ENCODE data around the genes RUNDC3A and ADAM11.

DNA sequence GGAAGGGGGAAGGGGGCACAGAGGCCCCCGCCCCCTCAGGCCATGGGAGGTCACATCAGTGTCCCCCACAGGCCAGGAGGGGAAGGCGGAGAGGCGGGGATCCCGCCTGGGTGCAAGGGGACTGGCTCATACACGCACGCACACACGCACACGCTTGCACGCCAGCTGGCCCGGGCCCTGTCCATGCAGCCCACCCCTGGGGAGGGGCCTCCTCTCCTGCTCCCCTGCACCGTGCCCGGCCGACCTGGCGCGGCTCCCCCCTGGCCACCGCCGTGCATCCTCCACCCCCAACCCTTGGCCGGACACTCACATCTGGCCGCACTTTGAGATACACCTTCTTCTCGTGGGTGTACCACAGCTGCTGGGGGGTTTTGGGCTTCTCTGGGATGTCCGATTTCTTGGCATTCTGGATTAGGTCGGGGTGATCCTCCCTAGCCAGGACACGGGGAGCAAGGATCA is 6.9 kb downstream of the UBTF start:
- PRO-cap, result no peak

- PRO-cap, result no peak
Observed at GRCh38 chr17:44307525-44308738, at the start of gene RUNDC3A. Gene RUNDC3A (plus strand): TSS chr17:44308601.

GRCh38 chr17:44319486-44320485 is 4.8 kb downstream of the SLC25A39 start:
- PRO-cap, result no peak

GRCh38 chr17:44350187-44350792 is 5.2 kb downstream of the GRN start:
- PRO-cap, result no peak

GRCh38 chr17:44352634-44353115 is 7.6 kb downstream of the GRN start:
- PRO-cap, result no peak

GRCh38 chr17:44353562-44354557 is 8.8 kb downstream of the GRN start:
- PRO-cap, result no peak

- PRO-cap, result bidirectional peak, plus-strand start at chr17:44385580, minus-strand start at chr17:44385303
Observed at GRCh38 chr17:44384532-44385975, 4.4 kb downstream of the ITGA2B start.

DNA sequence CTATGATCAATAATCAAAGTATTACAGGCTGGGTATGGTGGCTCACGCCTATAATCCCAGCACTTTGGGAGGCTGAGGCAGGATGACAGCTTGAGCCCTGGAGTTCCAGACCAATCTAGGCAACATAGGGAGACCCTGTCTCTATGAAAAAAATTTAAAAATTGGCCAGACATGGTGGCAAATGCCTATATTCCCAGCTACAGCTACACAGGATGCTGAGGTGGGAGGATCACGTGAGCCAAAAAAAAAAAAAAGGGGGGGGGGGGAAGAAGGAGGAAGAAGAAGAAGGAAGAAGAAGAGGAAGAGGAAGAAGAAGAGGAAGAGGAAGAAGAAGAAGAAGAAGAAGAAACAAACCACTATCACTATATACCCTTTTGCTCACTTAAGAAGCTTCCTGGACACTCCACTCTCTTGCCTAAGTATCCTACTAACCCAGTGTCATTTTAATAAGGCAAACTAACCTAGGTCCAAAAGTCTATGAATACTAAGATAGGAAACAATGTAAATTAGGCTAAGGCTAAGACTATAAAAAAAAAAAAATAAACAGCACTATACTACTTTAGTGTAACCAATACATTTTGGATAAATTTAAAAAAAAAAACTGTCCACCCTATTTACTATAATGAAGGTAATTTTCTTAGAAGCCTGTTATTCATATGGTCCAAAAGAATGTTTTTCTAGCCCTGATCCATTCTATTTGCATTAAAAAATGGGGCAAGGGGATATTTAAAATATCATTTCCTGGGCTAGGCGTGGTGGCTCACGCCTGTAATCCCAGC is 54.8 kb downstream of the GPATCH8 start:
- PRO-cap, result no peak

- PRO-cap, result no peak
Observed at GRCh38 chr17:44559602-44560229, 2.4 kb downstream of the FZD2 start.

- PRO-cap, result unidirectional peak, plus-strand start at chr17:44758770; unidirectional peak, plus-strand start at chr17:44758828; bidirectional peak, plus-strand start at chr17:44759013, minus-strand start at chr17:44759014
Observed at GRCh38 chr17:44758667-44759129, at the start of gene ADAM11. Gene ADAM11 (plus strand): TSS chr17:44758988.

- PRO-cap, result bidirectional peak, plus-strand start at chr17:44775930, minus-strand start at chr17:44775652
Observed at GRCh38 chr17:44775567-44776606, 17.1 kb downstream of the ADAM11 start.

- PRO-cap, result no peak
Observed at GRCh38 chr17:44798417-44798816, 31.7 kb downstream of the GJC1 start.

GRCh38 chr17:44830341-44830539 is 153 bp upstream of the GJC1 start:
- PRO-cap, result no peak

- PRO-cap, result no peak
Observed at GRCh38 chr17:44932568-44933518, 14.7 kb downstream of the KIF18B start.

GRCh38 chr17:44995439-44995974 is 27.4 kb upstream of the C1QL1 start:
- PRO-cap, result no peak

GRCh38 chr17:45041935-45042275 is 9.5 kb downstream of the DCAKD start:
- PRO-cap, result no peak

DNA sequence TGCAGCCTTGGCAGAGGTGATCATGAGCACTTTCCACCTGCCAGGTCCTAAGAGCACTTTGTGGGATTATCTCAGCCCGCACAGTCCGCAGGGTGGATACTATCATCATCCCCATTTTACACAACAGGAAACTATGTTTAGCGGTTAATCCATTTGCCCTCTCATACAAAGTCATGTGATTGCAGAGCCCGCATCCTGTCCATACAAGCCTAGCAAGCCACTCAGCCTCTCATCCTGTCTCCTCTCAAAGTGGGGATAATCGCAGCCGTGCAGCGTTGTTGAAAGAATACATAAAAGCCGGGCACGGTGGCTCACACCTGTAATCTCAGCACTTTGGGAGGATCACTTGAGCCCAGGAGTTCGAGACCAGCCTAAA is 847 bp upstream of the DCAKD start:
- PRO-cap, result no peak

DNA sequence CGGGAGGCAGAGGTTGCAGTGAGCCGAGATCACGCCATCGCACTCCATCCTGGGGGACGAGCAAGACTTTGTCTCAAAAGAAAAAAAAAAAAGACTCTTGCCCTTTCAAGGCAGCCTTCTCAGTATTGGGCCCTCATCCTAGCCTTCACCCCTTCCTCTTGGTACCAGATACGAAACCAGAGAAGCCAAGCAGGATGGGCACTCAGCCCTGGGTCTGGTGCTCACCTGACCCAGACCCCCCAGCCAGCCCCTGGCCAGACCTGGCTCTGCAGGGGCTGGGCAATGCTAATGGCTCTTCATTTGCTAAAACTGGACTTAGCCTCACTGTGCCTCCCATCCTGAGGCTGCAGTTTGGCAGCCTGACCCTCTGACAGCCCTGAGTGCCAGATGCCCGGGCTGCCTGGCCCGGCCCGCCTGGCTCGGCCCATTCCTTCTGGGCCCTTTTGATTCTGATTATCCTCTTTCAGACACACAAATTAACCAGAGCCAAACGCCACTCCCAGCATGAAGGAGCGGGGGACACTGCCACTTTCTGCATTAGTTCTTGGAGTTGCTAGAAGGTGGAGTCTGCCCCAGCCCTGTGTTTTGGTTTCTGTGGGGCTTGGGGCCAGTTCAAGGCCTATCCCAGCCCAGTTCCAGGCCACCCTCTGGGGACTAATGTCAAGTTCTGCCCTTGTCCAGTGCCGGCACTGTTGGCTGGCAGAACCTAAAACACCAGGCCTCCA is 21.8 kb downstream of the PLCD3 start:
- PRO-cap, result no peak

DNA sequence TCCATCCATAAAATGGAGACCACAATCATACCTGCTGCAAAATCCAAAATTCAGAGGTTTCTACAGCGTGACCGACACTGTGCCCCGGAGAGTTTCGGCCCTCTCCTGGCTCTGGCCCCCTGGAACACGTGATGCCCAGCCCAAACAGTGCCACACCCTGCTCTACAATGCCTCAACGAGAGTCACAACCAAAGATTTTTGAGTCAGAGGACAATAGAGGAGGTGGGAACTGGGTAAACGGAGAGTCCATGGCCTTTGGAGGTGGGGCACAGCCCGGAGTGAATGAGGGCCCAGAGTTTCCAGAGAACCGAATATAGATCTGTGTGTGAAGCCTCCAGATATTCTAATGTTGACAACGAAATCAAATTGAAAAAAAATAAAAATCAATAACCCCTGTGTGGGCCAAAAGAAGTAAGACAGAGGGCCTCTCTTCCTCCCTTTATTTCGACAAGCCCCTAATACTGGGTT is 9.6 kb downstream of the PLCD3 start:
- PRO-cap, result no peak

GRCh38 chr17:45129302-45130566 is 2.6 kb downstream of the PLCD3 start:
- PRO-cap, result no peak

Data from neural crest cell (in vitro differentiated cells).